Rectum (tissue), 1 donor: ENCODE measurements around the genes NIN, PYGL and FRMD6.

GRCh38 chr14:50043832-50044460 lies 72.4 kb downstream of the VCPKMT start:
- PRO-cap = unidirectional peak, plus-strand start at chr14:50044183

DNA sequence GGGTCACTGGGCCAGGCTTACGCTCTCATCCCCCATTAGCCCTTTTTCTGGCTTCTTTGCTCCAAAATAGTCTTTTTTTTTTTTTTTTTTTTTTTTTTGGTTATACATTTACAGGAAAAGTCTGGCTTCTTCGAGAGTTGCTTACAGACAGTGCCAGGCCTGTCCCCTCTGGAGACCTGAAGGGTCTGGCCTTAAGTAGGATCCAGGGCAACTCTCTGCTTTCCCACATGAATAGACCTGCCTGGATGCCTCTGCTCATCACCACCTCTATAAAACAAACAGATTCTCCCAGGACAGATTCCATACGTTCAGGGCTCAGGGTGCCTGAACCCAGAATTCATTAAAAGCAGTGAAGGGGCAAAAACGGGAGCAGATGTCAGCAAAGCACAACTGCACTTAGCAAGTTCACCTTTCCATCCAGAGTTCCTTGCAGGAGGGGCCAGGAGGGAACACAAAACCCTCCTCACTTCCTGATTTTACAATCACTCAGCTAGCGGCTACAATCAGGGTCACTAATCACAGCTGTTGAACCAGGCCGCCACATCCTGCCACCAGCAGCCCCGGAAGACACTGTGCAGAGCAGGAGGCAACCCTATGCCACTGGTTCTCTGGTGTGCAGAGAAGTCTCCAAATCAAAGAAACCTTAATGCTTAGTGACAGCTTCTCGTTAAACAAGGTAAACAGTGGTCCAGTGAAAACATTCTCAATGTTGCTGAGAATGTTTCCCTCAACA lies 54.8 kb downstream of the VCPKMT start:
- PRO-cap = bidirectional peak, plus-strand start at position 481 of the sequence, minus-strand start at position 413 of the sequence

GRCh38 chr14:50095693-50096314 lies 20.6 kb downstream of the VCPKMT start:
- PRO-cap = no peak

DNA sequence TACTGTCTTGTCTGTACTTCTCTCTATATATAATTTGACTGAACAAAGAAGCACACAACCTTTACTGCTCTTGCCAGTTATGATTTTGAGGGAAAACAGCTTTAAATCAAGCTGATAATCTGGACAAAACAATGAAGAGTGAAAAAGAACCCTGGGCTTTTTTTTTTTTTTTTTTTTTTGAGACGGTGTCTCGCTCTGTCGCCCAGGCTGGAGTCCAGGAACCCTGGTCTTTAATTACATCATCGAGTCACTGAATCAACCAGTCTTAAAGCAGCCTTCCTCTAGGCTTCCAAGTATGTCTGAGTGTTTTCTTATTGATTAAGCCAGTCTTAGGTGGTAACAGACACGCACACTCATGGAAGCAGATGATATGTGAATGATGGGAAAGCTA lies 5.9 kb upstream of the VCPKMT start:
- PRO-cap = unidirectional peak, minus-strand start at position 165 of the sequence

- PRO-cap = bidirectional peak, plus-strand start at chr14:50231194, minus-strand start at chr14:50230910
These were observed 440 bp downstream of the SOS2 start for GRCh38 chr14:50230820-50231456.

DNA sequence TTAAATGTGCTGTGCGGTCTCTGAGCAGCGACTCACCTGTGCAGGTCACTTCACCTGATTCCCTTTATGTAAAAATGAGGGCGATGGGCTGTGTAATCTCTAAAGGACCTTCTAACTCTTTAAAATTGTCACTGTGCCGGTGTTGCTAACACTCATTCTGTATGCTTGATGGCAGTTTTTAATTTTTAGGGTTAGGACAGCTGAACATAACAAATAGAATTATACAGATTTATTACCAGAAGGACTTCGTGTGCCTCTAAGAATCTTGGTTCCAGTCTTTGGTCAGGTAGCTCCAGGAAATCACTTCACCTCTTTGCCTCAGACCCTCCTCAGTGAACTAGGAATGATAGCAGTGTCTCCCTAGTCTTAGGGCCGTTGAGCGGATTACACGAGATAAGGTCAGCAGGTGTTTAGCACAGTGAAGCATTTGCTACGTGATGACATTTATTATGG lies 919 bp downstream of the DMAC2L start:
- PRO-cap = no peak

DNA sequence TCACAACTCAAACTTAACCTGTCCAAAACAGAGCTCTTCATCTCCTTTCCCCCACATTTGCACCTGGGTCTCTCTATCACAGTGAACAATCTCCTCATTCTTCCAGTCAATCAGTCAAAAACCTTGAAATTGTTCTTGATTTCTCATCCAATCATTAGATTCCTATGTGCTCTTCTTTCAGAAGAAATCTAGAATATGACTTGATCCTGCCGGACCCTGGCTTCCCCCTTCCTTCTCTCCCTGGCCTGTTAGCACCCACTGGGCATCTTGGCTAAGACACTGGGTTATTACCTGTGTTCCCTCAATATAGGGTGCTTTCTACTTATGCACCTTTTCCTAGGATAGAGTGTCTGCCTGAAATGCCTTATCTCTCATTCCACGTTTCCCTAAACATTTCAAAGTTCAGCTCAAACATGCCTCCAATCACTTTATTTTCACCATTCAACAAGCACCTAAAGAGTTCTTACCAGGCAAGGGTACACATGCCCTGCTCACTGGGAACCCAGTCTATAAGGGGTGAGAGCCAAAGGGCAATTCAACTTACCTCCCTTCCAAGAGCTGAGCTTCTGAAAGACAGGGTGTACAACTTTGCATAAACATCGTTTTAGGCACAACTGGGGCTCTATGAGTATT lies 3.8 kb downstream of the CDKL1 start:
- PRO-cap = no peak

- PRO-cap = no peak
These were observed 18.3 kb upstream of the CDKL1 start for GRCh38 chr14:50414930-50415433.

DNA sequence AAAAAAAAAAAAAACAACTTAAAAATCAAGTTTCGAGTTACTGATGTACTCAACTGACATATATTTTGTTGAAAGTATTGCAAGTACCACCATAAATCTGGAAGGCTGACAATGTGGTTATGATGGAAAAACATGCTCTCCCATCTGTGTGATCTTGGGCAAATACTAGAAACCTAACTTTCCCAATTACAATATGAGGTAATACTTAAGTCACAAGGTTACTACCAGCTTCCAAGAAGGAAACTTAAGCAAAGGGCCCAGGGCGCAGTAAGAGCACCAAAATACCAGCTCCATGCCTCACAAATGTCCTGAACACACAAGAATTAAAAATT lies 1.4 kb downstream of the SAV1 start:
- PRO-cap = bidirectional peak, plus-strand start at position 251 of the sequence, minus-strand start at position 153 of the sequence

GRCh38 chr14:50726127-50726830 lies 58.2 kb upstream of the SAV1 start:
- PRO-cap = no peak

GRCh38 chr14:50830976-50831968 lies at the start of gene NIN:
Gene NIN, minus strand, starts transcription at chr14:50831162.
- PRO-cap = bidirectional peak, plus-strand start at chr14:50831280, minus-strand start at chr14:50831122

GRCh38 chr14:50931993-50932529 lies 12.2 kb downstream of the PYGL start:
- PRO-cap = no peak

GRCh38 chr14:50935420-50935909 lies 8.8 kb downstream of the PYGL start:
- PRO-cap = no peak

DNA sequence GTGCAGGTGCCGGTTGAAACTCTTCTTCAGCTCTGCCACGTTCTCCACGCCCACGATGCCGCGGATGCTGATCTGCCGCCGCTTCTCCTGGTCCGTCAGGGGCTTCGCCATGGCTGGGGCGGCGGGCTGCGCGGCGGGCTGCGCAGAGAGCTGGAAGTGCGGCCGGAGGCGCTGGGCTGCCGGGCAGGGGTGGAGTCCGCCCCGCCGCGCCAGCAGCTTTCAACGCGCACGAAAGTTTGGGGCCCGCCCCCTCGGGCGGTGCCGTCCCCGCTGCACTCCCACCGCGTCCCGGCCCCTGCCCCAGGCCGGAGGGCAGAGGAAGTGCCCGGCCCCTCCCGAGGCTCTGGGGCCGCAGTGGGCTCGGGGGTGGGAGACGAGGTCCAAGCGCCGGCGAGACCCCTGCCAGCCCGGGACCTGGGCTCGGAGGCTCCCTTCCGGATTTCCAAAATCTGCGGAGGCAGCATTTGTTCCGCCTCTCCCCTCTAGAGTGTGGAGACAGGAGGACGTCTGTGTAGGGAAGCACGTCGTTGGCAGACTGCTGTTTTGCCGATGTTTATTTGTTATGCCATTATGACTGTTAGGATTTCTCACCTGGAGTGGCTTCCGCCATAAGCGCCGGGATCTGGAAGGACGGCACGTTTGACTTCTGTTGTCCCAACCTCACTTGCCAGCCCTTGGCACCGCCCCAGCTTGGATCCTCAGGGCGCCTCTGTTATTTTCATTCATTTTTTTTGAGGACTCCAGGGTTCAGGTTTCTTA lies at the start of gene PYGL:
Gene PYGL (minus strand): TSS at position 191 of the 759 bp plus-strand sequence.
- PRO-cap = bidirectional peak, plus-strand start at position 303 of the sequence, minus-strand start at position 191 of the sequence; bidirectional peak, plus-strand start at position 503 of the sequence, minus-strand start at position 451 of the sequence; unidirectional peak, minus-strand start at position 641 of the sequence

DNA sequence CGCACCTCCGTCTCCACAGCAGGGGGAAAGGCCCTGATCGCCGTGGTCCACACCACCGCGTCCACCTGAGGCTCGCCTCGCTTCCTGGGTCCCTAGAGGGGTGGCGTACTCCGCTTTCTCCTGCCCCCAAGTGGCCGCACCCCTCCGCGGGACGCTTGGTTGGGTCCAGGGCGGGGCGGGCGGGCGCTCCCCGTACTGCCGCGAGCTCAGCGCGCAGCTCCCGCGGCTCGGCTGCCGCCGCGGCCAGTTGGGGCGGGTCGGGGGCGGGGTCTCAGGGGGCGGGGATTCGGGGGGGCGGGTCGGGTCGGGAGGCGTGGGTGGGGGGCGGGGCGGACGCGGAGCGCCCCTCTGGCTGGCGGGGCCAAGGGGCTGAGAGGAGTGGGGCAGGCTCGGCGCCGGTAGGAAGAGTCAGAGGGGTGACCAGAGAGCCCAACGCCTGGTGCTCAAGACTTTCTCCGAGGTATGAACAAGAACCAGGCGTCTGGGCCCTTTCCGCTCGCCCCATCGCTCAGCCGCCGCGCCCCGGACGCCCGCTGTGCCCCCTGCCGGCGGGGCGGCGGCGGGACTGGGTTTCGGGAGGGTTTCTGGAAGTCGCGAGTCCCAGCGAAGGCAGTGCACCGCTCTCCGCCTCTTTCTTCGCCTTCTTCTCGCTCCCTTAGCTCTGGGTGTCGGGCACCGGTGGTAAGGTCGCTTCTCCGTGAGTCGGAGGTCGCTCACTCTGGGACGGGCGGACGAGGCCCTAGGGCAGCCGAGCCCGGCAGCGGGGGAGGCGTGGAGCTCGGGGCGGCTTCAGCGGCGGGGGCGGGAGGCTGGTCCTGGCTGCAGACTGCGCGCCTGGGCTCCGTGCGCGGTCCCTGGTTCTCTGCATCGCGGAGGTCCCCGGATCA lies at the start of gene FRMD6:
Gene FRMD6 (plus strand): TSS at position 374 of the 887 bp plus-strand sequence.
- PRO-cap = bidirectional peak, plus-strand start at position 411 of the sequence, minus-strand start at position 132 of the sequence; unidirectional peak, plus-strand start at position 597 of the sequence; bidirectional peak, plus-strand start at position 824 of the sequence, minus-strand start at position 828 of the sequence

GRCh38 chr14:51800345-51800860 lies 60.0 kb upstream of the GNG2 start:
- PRO-cap = no peak

DNA sequence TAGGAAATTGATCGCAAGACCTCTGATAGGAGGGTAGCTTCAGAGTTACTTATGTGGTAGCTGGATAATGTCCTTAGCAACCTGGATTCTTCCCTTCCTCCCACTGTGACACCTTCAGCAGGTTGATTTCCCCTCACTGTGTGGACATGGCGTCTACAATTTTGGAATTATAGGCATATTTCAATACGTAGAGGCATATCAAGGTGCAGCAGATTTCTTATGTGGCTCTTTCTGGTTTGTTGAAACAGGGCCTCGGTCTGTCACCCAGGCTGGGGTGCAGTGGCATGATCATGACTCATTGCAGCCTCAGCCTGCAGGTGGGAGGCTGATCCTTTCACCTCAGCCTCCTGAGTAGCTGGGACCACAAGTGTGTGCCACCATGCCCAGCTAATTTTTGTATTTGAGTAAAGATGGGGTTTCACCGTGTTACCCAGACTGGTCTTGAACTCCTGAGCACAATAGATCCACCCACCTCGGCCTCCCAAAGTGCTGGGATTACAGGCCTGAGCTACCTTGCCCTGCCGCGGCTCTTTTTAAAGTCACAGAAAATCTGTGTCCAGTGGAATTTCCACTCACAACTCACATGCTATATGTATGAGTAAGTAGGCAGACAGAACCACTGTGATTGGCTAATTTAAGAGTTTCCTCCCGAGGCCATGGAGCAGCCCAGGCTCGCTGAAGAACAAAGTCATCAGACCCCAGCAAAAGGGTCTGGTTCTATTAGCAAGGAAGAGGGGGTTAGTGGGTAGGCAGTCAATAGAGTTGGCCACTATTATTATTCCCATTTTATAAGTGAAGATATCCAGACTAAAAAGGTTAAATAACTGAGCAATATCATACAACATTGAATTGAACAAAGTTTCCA lies 9.1 kb downstream of the GNG2 start:
- PRO-cap = no peak

GRCh38 chr14:51945445-51945723 lies 44.0 kb upstream of the RTRAF start:
- PRO-cap = no peak

- PRO-cap = no peak
These were observed 20.9 kb downstream of the RTRAF start for GRCh38 chr14:52010231-52010666.

DNA sequence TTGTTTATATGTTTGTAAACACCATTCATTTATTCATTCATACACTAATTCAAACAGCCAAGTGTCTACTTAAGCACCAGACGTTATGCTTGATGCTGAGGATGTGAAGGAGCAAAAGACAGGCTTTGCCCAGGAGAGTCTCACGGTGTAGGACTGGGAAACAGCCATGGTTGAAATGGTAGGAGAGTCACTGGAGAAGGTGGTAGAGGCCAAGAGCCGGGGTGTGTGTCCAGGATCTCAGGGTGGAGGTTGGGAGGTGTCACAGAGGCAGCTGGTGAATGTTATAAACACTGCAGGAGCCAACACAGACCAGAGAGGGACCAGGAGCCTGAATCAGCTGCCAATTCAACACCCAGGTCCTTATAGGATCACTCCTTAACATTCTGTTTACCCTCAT lies 7.5 kb downstream of the NID2 start:
- PRO-cap = no peak